ENCODE data around the genes TEPSIN, NPLOC4 and MCRIP1.

- PRO-cap = unidirectional peak, plus-strand start at chr17:81049058
Observed at GRCh38 chr17:81048573-81049166, 13.7 kb downstream of the BAIAP2 start.

GRCh38 chr17:81133189-81133729, 32.0 kb upstream of the PVALEF start:
- PRO-cap = bidirectional peak, plus-strand start at chr17:81133437, minus-strand start at chr17:81133301

DNA sequence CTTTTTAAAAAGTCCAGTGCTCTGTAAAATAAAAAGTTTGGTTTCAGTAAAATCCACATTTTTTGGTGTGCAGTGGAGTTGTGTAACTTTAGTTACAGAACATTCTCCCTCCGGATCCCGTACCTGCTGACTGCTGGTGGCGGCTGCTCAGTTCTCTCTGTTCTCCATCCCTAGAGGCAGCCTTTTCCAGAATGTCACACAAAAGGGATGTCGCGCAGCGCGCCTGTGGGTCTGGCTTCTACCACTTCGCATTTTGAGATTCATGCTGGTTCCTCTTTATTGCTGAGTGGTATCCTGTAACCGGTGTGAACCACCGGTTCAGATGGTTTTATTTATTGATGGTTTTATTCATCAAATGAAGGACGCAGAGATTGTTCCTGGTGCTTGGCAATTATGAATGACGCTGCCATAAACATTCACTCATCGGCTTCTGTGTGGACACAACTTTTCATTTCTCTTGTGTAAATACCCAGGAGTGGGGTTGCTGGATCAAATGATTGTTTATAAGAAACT, 1.0 kb upstream of the CEP131 start:
- PRO-cap = no peak

- PRO-cap = bidirectional peak, plus-strand start at chr17:81239327, minus-strand start at chr17:81239055
Observed at GRCh38 chr17:81238153-81239143, at the start of gene TEPSIN. TEPSIN (minus strand) TSS chr17:81239055.

GRCh38 chr17:81298477-81299031, 3.4 kb upstream of the SLC38A10 start:
- PRO-cap = unidirectional peak, minus-strand start at chr17:81298749

GRCh38 chr17:81348666-81349279, 46.5 kb upstream of the BAHCC1 start:
- PRO-cap = unidirectional peak, minus-strand start at chr17:81348878

DNA sequence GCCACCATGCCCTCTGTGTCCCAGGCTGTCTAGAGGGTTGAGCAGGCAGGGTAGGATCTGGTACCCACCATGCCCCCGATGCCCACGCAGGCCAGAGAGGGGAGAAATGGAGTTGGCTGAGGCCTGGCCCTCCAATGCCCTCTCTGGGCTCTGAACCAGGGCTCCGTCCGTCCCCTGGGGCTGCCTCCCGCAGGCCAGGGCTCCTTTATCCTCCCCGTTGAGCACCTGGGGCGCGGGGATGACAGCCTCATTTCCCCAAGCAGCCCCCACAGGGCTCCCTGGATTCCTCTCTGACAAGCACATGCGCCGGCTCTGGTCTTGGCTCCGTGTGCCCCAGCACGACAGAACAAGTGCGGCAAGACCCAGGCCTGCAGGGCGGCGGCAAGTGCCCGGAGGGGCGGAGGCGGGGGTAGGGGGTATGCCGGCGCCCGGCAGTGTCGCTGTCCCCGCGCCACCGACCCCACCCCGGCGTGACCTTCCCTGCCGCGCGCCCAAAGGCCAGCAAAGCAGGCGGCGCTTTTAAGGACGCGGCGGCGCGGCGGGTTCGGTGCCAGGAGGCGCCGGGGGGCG, 8.9 kb upstream of the BAHCC1 start:
- PRO-cap = no peak

- PRO-cap = bidirectional peak, plus-strand start at chr17:81400345, minus-strand start at chr17:81400211; bidirectional peak, plus-strand start at chr17:81400634, minus-strand start at chr17:81400364
Observed at GRCh38 chr17:81400174-81400977, 5.1 kb downstream of the BAHCC1 start.

DNA sequence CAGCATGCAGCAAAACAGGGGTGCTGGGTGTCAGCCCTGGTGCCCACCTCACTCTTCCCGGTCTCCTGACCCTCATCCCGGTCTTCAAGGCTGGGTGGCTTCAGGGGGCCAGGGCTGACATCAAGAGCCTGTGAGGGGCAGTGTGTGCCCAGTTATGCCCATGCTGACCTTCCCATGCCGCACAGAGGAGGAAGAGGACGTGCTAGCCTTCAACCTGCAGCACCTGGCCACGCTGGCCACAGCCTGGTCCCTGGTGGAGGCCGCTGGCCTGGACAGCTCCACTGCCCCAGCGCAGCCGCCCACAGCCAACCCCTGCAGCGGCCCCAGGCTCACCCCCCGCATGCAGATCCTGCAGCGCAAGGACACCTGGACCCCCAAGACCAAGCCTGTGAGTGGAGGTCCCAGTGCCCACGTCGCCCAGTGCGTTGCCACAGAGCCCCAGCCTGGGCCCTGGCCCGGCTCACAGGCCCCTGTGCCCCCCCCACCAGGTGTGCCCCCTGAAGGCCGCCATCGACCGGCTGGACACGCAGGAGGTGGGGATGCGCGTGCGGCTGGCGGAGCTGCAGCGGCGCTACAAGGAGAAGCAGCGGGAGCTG, 56.3 kb downstream of the BAHCC1 start:
- PRO-cap = no peak

DNA sequence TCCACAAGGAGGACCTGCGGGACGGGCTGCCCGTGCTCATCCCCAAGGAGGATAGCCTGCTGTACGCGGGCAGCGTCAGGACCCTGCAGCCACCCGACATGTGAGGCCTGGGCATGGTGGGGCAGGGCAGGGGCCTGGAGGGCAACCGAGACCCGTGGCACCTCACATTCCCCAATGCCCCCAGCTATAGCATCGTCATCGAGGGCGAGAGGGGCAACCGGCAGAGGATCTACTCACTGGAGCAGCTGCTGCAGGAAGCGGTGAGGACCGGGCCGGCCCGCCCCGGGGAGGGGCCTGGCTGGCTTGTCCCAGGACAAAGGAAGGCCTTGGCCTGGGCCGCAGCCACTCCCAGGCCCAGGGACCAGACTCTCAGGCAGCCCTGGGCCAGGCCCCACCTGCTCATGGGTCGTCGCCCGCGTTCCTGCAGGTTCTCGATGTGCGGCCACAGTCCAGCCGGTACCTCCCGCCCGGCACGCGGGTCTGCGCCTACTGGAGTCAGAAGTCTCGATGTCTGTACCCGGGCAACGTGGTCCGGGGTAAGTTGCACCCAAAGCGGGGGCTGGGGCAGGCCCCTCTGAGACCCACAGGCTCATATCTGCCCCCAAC, 53.4 kb downstream of the ACTG1 start:
- PRO-cap = bidirectional peak, plus-strand start at position 345 of the sequence, minus-strand start at position 231 of the sequence

DNA sequence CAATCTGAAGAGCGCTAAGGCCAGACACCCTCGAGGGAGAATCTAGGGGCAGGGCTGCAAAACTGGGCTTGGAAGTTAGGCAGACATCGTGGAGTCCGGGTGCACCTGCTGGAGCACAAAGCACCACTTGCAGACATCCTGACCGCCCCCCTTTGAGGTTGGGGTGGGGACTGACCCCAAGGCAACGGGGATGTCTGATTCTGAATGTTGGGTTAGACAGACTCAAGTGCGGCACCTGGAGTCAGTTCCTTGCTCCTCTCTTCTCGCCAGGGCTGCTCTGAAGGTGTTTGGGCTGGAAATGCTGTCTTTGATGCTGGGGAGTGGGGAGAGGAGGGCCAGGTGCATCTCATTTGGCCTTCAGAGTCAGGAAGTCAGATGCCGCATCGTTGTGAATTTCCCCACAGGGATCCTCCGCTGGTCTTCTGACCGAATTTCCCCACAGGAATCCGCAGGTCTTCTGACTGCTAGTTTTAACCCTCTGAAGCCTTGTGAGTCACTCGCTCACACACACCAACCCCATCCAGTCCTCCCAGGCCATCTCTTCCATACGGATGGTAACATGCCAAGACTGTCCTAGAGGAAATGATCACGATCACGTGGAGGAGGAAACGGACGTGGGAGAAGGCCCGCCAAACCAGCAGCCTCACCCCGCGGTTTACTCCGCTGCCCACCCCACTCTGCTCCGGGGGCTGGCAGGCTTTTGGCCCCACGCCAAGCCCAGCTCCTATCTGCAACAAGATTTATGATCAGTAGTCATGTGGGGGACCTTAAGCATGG, 1.2 kb upstream of the FAAP100 start:
- PRO-cap = bidirectional peak, plus-strand start at position 23 of the sequence, minus-strand start outside the sequence

DNA sequence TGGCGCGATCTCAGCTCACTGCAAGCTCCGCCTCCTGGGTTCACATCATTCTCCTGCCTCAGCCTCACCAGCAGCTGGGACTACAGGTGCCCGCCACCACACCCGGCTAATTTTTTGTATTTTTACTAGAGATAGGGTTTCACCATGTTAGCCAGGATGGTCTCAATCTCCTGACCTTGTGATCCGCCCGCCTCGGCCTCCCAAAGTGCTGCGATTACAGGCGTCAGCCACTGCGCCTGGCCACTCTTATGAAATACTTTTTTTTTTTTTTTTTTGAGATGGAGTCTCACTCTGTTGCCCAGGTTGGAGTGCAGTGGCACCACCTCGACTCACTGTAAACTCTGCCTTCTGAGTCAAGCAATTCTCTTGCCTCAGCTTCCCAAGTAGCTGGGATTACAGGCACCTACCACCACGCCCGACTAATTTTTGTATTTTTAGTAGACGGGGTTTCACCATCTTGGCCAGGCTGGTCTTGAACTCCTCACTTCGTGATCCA, 7.9 kb downstream of the NPLOC4 start:
- PRO-cap = no peak

DNA sequence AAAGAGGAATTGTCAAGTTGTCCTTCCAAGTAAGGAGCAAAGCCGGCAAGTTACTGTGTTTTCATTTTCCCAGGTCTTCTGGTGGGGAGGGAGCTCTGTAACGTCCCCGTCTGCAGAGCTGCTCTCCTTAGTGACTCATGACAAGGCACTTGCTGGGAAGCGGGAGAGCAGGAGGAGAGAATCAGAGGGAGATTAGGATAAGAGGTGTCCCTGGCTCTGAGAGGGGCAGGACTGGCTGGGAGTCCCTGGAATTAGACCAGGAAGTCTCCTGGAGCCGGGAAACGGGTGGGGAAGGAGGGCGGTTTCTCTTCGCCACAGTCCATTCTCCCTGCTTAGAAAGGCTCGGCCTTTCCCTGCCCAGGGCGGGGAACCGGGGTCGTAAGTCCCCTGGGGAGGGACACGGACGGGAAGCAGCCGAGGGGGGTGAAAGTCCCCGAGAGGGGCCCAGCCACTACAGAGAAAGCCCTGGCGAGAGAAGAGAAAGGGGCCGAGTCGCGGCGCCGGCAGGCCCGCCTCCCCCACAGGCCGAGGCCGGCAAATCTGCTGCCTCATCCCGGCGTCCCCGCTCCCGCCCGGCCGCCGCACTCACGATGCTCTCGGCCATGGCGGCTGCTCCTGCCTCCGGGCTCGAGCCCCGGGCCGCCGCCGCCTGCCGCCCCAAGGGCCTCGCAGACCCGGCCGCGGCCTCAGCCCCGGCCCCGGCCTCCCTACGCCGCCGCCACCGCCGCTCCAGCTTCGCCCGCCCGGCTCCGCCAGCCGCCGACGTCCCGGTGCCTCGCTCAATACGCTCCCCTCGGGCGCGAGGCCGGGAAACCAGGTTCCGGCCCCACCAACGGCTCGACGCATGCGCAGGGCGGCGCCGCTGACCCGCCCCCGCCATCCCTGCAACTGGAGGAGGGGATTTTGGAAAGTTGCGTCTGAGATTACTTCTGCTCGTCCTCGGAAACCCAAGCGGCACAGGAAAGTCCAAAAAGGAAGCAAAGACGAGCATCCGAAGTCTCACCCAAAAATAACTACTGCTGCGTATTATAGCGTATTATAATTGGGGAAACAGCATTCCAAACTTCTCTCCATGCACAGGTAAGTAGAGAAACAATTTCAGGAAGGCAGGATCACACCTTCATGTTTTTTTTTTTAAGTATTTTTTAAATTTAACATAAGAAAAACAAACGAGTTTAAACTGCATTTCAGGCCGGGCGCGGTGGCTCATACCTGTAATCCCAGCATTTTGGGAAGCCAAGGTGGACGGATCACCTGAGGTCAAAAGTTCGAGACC, at the start of gene NPLOC4:
Gene NPLOC4 (minus strand): TSS at position 786 of the 1,276 bp plus-strand sequence.
- PRO-cap = bidirectional peak, plus-strand start at position 148 of the sequence, minus-strand start at position 129 of the sequence; bidirectional peak, plus-strand start at position 551 of the sequence, minus-strand start at position 524 of the sequence; bidirectional peak, plus-strand start at position 887 of the sequence, minus-strand start at position 772 of the sequence

GRCh38 chr17:81721871-81722870, 10.1 kb downstream of the SLC25A10 start:
- PRO-cap = no peak

DNA sequence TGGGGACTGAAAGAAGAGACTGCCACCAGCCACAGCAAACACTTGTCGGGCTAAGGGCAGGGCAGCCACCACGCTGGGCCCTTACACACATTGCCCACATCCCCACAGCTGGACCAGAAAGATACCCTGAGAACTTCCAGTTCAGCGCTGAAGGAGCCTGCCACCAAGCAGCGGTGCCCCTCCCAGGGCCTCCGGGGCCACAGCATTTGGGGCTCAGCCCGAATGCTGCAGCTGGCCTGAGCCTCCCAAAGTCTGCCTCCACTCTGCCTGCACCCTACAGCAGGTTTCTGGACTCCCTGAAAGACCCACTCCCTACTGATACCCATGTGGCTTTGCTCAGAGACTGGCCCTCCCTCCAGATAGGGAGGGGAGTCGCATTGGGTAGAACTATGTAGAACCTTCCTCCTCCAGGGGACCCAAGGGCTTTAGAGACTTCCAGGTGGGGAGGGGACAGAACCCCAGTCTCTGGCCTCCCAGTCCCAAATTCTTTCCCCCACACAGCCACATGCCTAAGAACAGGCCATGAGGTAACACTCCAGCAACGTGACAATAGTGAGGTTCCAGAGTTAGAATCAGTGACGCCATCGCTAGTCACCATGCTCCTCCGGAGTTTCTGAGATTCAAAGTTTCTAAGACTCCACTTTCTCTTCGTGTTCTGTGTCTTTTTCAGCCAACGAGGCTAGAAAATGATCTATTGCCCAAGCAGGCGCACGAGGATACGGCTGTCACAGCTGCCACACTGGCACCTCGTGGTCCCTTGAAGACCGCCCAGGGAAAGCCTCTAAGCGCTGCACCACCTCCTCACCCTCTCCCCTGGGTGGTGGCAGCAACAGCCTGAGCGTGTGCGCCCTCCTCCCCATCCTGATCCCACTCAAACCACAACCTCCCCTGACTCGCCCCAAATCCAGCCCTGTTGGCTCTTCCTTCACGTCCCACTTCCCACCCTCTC, 1.3 kb downstream of the MCRIP1 start:
- PRO-cap = bidirectional peak, plus-strand start at position 804 of the sequence, minus-strand start at position 609 of the sequence

DNA sequence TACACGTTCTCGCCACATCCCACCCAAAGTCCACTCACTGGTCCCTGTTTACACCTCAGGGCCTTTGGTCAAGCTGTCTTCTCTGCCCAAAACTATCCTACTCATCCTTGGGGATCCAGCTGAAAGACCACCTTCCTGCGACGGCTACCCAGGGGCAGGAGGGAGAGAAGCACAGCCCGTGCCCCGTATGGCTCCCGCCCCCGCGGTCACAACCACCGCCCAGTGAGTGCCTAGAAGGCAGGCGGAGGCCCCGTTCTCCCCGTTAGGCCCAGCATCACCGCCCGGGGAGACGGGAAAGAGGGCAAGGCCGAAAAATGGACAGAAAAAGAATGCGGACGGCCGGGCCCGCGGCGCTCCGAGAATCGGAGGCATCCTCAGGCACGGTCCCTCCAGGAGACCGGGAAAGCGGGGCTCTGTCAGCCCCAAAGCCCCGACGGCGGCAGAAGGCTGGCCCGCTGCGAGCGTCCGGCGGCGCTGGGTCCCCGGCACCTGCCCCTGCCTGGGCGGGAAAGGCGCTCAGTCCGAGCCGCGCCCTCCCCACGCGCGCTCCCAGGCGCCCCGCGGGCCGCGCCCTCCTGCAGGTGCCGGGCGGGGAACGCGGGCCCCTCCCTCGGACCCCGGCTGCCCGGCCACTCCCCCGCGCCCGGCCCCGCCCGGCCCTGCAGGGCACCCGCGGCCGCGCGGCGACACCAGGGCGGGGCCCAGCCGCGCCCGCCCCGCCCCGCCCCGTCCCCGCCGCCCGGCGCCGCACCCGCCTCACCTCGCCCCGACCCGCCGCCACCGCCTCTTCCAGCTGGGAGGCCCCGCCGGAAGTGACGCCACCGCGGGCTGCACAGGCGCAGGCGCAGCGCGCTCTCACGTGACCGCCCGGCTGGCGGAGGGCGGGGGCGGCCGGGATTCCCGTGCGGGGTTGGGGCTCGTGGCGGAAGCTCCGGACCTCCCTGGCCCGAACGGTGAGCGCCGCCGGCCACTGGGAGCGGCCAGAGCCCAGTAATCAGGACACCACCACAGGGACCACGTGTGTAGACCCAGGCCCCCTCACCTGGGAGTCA, at the start of gene MCRIP1:
Gene MCRIP1 (minus strand): TSS at position 814 of the 1,052 bp plus-strand sequence.
- PRO-cap = bidirectional peak, plus-strand start at position 157 of the sequence, minus-strand start at position 207 of the sequence; bidirectional peak, plus-strand start at position 897 of the sequence, minus-strand start at position 814 of the sequence

GRCh38 chr17:81838629-81839557, 4.0 kb upstream of the PPP1R27 start:
- PRO-cap = no peak

DNA sequence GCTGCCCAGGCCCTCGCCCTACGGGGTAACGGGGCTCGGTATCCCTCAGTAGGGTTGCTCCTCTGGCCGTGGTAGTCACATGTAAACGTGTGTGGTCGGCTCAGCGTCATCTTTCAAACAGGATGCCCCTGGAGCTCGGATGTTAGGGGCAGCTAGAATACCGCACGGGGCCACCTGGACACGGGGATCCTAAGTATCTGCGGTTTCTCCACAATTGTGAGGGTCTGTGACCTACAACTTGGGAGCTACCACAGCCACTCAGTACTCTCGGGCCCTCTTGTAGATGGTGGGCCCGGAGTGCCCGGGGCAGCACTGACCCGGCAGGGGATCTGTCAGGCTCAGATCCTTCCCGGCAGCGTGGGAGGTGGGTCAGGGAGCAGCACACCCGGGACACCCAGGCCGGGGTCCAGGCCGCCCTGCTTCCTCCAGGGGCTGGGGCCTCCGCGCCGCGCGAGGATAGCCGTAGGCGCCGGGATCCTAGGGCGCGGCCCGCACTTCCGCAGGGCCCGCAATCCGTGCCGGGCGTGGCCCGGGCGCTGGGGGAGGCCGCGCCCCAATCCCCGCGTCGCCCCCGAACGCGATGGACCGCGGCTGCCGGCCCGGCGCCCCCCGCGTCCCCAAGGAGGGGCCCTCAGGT, 700 bp downstream of the ARHGDIA start:
- PRO-cap = bidirectional peak, plus-strand start at position 556 of the sequence, minus-strand start at position 434 of the sequence

GRCh38 chr17:81870956-81871184, 267 bp downstream of the ARHGDIA start:
- PRO-cap = no peak

GRCh38 chr17:81910236-81910897, 832 bp downstream of the PCYT2 start:
- PRO-cap = no peak